REH cell (cell line): Measurements from ENCODE around the genes VAX1 and PRLHR.

- PRO-cap: no peak
These were observed 564 bp downstream of the SHTN1 start for GRCh38 chr10:117004278-117004968.

GRCh38 chr10:117138217-117138743 is at the start of gene VAX1:
VAX1 (minus strand) TSS chr10:117138270.
- PRO-cap: no peak

DNA sequence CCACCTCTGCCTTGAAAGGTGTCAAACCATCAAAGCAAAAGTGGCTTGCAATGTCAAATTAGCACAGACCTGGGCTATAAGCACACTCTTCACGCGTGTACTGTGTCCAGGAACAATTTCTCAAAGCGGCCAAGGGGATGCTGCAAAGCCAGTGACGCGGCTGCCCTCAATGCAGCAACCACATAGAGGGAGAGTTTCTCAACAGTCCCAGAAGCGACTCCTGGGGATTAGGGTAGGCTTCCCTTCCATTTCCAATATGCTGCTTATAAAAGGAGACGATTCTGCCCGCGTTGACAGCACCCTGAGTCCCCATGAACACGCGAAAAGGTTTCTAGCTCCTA is 1.4 kb downstream of the PDZD8 start:
- PRO-cap: no peak

- PRO-cap: no peak
These were observed 80.7 kb upstream of the EMX2 start for GRCh38 chr10:117461793-117462206.

DNA sequence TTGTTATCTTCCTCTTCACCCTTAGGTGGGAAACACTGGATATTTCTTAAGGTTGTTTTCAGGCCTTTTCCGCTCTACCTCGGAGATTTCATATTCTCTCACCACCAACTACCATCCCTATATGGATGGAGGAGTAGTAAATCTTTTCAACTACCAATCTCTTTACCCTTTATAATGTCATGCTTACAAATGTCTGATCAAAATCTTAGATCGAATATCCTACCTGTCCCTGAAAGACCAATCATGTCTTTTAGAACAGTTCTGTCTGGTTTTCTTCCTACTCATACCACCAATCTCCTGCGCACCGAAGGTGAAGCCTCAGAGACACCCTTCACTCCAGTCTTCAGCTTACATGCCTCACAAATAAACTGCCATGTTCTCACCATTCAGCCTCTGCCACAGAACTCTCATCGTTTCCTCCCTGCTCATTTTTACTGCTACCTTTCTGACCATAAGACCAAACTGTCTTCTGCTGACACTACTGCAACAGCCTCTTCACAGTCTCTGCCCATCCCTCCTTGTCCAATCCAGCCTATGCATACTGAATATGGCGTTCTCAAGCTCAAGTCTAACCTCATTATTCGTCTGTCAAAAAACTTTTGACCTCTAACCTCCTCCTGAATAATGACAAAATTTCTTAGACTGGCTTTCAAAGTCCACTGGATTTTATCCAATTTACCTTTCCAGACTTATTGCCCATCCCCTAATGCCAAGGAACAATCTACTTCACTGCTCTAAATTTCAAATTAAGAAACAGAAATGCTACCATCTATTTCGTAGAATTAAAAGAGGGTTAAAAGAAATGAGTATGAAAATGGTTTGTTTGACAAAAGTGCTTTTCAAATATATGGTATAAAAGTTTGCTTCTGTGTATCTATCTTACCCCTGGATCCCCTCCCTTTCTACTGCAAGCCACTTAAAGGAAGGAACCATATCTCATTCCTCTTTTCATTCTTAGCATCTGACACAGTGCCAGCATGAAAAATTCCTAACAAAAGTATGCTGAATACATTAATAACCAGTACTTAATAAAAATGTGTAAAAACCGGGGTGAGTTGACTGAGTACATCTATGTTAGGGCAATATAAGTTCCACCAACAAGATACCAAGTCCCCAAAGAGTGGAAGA is 24.6 kb downstream of the RAB11FIP2 start:
- PRO-cap: no peak

DNA sequence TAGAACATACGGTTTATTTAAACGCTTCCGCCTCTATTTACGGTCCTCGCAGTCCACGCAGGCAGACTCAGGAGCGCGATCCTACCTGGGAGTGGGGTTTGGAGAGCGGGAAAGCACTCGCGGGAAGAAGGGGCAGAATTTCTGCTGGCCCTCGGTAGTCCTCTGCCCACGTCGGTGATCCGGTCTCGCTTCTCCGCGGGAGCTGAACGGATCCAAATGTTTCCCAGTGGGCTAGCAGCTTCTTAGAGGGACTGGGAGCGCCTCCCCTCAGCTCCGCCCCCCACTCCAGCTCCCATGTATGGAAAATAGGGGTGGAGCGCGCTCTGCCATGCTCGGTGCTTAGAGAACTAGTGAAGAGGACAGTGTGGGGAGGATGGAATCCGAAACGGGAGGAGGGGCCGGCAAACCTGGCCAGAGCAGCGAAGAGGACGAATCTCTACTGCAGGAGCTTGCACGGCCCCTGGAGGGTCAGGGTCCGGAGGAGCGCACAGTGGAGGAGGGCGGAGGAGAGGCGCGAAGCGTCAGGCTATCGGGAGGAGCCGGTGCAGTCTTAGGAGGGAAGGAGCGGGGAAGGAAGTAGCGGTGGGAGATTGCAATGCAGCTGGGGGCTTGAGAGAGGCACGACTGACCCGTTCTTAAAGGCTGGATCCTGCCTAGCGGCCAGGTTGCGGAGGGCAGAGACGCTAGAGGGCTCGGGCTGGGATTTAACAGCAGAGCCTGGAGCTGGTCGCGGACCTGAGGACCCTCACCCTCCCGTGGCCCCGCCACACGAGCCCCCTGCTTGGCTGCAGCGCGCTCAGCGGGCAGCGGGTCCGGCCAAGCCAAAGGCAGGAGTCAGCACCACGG is at the start of gene PRLHR:
TSS of gene PRLHR (minus strand) at position 218 of the 846 bp plus-strand sequence.
- PRO-cap: no peak

DNA sequence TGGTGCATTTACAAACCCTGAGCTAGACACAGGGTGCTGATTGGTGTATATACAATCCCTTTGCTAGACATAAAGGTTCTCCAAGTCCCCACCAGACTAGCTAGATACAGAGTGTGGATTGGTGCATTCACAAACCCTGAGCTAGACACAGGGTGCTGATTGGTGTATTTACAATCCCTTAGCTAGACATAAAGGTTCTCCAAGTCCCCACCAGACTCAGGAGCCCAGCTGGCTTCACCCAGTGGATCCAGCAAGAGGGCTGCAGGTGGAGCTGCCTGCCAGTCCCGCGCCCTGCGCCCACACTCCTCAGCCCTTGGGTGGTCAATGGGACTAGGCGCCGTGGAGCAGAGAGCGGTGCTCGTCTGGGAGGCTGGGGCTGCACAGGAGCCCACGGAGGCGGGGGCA is 5.1 kb upstream of the CACUL1 start:
- PRO-cap: no peak

DNA sequence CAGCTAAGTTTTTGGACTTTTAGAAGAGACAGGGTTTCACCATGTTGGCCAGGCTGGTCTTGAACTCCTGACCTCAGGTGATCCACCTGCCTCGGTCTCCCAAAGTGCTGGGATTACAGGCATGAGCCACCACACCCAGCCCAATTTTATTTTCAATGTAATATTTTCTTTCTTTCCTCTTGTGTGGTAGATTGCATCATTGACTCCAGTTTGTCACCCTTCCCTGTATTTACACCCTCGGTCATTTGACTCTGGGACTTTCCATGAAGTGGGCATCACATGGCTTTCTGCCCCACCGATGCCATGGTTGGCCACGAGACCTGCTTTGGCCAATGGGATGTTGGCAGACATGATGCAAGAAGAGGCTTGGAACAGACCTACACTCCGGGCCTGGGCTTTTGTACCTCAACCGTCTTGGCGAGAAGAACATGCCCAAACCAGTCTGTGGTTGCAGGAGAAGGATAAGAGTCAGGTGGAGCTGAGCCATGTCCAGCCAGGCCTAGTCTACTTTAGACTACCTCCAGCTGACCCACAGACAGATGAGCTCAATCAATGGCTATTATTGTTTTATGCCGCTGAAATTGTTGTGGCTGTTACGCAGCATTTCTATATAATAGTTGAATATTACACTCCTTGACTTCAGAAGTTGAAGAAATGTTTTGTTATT is 38.8 kb upstream of the CACUL1 start:
- PRO-cap: no peak

- PRO-cap: no peak
These were observed 121.0 kb upstream of the NANOS1 start for GRCh38 chr10:118908501-118908875.

DNA sequence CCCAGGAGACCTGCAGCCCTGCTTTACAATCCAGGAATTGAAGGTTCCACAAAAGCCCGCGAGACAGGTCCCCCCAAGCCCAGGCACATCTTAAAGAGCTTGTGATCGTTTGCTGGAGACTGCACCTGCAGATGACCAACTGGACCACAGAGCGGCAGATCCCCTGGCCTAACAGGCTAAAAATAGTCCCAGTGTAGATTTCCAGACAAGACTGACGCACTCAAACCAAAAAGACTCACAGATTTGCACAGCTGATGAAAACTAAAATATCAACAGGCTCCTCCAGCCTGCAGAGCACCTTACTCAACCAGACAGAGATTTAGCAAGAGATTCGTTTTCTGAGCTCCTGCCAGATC is 22.8 kb upstream of the NANOS1 start:
- PRO-cap: no peak

GRCh38 chr10:119066534-119066941 is 14.1 kb downstream of the EIF3A start:
- PRO-cap: no peak

- PRO-cap: no peak
These were observed 3.5 kb downstream of the PRDX3 start for GRCh38 chr10:119175178-119175496.

DNA sequence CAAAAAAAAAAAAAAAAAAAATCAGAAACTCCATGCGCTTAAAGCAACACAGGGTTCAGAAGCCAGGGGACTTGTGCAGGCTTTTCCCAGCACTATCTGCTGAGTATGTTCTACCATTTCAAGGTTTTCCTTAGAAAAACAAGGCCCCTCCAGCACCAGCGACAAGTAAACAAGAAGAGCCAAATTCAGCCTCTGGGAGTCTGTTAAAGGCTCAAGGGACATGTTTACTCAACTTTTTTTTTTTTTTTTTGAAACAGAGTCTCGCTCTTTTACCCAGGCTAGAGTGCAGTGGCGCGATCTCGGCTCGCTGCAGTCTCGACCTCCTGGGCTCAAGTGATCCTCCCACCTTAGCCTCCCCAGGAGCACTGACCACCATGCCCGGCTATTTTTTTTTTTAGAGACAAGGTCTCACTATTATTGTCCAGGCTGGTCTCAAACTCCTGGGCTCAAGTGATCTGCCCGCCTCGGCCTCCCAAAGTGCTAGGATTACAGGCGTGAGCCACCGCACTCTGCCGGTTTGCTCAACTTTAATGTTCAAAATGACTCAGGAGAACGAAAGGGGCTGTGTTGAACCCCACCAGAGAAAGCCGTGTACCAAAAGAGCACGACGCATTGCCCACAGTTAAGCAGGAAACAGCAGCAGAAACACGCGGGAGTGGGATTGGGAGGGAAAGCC is 825 bp downstream of the PRDX3 start:
- PRO-cap: no peak

GRCh38 chr10:119209907-119210536 is 2.7 kb downstream of the GRK5 start:
- PRO-cap: no peak

DNA sequence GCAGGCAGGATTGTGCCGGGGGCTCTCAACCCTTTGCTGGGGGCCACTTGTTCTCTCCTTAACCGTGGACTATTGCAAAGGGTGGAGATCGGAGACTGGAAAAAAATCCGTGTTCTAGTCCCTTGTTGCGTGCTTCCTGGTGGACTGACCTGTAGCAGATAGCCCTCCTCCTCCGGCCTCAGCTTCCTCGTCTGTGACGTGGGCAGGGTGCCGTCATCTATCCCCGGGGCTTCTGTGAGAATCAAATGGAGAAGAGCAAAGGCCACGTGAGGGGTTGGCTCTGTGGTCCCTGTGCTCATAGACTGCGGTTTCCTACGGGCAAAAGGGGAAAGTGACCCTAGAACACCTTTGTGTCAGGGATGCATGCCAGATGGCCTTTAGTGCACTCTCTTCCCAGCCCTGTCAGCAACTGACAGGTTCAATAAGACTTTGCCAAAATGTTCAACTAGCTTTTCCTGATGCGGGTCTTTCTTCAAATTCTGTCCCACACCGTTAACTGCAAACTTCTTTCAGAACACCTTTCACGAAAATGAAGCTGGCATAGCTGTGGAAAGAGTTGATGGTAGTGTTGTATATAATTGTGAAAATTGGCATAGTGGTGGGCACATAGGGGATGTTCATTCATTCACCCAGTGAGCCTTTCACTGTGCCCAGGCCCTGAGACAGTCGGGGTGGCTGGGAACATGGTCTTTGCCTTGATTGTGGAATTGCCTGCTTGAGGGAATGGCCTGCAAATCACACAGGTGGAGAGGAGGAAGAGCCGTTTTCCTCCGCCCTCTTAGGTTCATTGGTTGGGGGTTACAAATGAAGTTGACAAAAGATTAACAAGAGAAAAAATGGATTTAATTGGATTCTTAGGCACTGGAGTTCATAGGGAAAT is 33.9 kb downstream of the GRK5 start:
- PRO-cap: no peak

DNA sequence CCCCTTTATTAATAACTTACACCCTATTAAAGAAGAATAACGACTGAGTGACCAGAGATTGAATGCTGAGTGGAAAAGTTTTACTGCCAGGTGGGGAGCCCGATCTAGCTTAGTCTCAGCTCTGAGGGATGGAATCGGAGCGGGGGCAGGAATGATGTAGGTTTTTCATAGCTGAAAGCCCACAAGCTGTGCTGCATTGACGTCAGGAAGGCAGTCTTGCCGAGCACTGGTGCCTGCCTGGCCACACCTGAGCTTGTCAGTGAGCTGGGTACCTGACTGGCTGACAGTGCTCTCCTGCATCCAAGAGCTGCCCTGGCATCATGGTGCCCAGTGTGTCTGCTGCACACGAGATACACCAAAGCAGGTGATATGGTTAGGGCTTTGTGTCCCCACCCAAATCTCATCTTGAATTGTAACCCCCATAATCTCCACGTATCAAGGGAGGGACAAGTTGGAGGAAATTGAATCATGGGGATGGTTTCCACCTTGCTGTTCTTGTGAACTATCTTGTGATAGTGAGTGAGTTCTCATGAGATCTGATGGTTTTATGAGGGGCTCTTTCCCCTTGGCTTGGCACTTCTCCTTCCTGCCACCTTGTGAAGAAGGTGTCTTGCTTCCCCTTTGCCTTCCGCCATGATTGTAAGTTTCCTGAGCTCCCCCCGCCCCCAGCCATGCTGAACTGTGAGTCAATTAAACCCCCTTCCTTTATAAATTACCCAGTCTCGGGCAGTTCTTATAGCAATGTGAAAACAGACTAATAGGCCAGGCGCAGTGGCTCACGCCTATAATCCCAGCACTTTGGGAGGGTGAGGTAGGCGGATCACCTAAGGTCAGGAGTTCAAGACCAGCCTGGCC is 35.1 kb downstream of the GRK5 start:
- PRO-cap: no peak

DNA sequence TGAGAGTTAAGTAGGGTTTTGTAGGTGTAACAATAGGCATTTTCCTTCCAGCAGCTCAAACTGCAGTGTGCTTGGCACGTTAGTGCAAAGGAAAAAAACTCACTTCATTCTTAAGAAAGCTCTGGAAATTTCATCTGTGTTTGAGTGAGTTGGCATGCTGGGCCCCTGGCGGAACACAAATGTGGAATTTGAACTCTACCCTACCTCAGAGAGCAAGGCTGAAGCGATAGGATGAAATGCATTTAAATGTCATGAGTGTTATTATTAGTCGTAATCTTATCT is 63.3 kb downstream of the GRK5 start:
- PRO-cap: no peak

DNA sequence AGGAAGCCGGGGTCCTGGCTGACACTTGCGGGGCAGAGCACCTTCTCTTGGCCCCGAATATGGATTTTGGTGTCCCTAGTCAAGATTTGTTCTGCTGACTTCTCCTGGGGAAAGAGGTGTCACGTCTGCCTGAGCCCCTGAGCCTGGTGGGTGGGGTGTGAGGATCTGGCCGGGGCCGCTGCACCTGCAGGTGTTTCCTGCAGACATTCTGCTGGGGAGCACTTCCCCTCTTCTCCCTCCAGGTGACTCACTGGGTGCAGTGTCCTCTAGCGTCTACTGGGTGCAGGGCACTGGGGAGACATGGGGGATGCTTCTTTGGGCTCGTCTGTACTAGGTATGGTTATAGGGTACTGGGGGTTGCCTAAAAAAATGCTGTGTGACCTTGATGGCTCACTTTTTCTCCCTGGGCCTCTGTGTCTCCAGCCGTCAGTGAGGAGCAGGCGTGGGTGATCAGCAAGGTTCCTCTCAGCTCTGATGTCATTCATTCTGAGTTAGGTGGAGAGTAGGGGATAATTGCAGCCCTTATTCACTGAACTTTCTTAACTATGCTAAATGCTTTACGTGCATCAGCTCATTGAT is 99.3 kb downstream of the GRK5 start:
- PRO-cap: no peak

- PRO-cap: no peak
These were observed 102.4 kb downstream of the GRK5 start for GRCh38 chr10:119309683-119310210.

- PRO-cap: no peak
These were observed 134.6 kb downstream of the GRK5 start for GRCh38 chr10:119341946-119342454.